Body of pancreas (tissue), 2 donors: Measurements from ENCODE around the gene TTL.

DNA sequence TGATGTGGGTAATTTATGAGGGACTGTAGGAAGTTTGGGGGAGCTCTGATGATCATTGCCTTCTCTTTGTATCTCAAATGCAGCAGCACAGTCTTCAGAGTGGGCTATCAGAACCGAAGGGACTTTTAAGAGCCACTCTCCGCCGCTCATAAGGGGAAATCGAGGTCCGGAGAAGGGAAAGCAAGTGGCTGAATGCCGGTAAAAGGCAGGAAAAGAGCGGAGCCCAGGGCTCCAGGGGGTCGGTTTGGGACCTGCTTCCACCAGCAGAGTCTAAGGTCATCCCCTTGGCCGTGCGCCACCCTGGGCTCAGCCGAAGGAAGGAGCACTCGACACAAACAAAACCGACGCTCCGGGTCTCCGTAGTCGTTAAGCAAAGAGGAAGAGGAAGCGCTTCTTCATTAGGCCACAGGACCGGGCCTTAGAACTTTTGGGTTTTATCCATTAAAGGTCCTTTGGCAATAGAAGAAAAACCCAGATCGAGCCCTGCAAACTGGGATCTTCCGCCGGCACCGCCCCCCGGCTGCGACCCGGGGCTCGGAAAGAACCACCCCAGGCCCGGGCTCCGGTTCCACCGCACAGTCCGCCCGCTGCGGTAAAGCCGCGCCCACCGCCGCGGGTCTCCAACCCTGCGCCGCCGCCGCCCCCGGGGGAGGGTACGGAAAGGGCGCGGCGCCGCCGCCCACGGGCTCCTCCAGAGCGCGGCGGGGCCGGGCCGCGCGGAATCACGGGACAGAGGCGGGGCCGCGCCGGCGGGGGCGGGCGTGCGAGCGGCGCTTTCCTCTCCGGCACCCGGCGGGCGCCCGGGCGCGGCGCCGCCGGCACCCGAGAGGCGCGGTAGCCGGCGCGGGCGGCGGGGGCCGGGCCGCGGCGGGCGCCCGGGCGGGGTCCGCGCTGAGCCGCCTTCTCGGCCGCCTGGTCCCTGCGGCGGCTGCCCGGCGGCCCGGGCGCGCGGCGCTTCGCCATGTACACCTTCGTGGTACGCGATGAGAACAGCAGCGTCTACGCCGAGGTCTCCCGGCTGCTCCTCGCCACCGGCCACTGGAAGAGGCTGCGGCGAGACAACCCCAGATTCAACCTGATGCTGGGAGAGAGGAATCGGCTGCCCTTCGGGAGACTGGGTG is at the start of gene TTL:
TSS of gene TTL (plus strand) at position 773 of the 1,121 bp plus-strand sequence.
- PRO-cap = bidirectional peak, plus-strand start at position 788 of the sequence, minus-strand start at position 622 of the sequence; unidirectional peak, minus-strand start at position 1,040 of the sequence
- RAMPAGE, long total RNA, 2 experiments = no peak in any of the 2 experiments

GRCh38 chr2:112646537-112647008 is 834 bp downstream of the SLC20A1 start:
- PRO-cap = unidirectional peak, minus-strand start at chr2:112646602
- RAMPAGE, long total RNA, 2 experiments = no peak in any of the 2 experiments

DNA sequence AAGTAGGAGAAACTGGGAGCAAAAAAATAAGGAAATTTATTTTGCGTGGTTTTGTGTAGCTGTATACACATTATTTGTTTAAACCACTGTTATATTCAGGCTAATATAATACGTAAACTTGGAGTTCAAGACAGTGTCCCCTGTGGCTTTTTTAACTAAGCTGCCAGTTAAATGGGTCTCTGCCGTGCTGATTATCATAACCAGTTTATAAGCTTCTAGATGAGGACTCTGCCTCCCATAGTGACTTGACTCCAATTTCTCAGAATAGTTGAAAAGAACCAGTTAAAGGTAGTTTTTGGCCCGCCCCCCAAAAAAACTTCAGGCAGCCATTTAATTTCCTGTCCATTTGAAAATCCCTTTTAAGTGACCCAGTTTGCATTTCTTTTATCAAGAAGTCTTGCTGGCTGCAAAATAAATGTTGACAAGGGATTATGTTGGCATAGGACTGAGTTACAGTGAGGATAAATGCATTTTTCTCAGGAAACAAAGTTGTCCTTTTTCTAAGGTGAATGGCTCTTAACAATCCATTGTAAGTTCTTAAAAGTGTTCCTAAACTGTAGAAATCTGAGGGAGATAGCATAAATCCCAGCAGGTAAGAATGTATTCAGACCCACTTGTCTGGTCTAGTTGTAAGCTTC is 2.3 kb downstream of the SLC20A1 start:
- PRO-cap = no peak
- RAMPAGE, long total RNA, 2 experiments = no peak in any of the 2 experiments

DNA sequence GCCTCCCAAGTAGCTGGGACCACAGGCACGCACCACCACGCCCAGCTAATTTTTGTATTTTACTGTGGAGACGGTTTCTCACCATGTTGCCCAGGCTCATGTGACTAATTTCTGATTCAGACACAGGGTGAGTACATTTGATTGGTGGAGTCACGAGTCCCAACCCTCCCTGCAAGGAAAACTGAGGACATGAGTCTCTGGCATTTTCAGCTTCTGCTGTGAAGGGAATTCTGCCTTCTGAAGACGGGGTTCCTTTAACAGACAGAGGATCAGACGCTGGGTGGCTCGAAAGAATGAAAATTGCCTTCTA is 29.7 kb upstream of the NT5DC4 start:
- PRO-cap = no peak
- RAMPAGE, long total RNA, 2 experiments = no peak in any of the 2 experiments

GRCh38 chr2:112811745-112812468 is 24.7 kb downstream of the IL1B start:
- PRO-cap = no peak
- RAMPAGE, long total RNA, 2 experiments = no peak in any of the 2 experiments

DNA sequence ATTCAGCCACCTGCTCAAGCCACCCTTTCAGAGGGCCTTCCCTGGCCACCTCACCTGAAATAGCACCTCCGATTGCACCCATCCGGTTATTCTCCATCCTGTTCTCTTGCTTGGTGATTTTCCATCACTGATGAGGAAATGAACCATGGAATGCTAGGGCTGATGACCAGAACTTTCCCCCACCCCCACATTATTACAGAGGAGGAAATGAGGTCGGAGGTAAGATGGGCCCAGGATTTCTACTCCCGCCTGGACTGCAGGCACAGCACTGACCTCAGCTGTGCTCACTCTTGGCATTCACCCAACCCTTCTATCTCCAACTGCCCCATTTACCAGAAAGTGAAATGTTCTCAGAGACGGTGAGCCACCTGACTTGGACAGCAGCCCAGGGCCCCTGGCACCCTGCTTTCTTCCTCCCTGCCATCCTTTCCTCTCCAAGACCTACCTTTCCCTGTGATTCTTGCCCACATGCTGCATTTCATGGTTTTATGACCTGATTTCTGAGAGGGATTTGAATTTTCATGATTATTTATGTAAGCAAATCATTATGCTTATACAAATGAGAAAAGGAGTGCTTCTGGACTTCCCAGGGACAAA is 12.3 kb downstream of the IL1B start:
- PRO-cap = no peak
- RAMPAGE, long total RNA, 2 experiments = no peak in any of the 2 experiments

DNA sequence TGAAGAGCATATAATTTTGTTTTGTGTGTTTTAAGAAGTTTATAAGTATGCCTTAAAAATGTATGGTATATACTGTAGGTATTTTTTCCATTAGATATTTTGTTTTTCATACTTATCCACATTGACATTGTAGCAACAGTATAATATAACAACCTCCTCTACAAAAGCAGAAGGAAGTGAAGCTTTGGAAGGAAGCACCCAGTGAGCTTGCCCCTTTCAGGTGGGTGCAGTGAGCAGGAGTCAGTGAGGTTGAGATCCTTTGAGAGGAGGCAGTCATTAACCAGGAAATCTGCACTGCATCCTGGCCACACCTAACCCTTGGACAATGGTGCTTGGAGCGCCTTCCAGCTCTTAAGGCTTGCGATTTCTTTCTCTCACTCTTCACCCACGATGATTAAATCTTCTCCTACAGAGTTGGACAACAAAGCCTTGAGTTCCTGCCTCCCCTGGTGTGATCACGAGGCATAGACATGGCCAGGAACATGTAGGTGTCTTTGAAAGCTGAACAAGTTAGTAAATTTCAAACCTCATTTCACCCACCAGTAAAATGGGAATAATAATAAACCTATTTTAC is 13.9 kb downstream of the IL37 start:
- PRO-cap = no peak
- RAMPAGE, long total RNA, 2 experiments = no peak in any of the 2 experiments

- PRO-cap = no peak
- RAMPAGE, long total RNA, 2 experiments = no peak in any of the 2 experiments
These were observed 28.6 kb downstream of the IL37 start for GRCh38 chr2:112939609-112939999.

GRCh38 chr2:113097992-113098362 is 29.4 kb upstream of the IL1RN start:
- PRO-cap = no peak
- RAMPAGE, long total RNA, 2 experiments = no peak in any of the 2 experiments

GRCh38 chr2:113134652-113135007 is 7.2 kb downstream of the IL1RN start:
- PRO-cap = no peak
- RAMPAGE, long total RNA, 2 experiments = no peak in any of the 2 experiments

- PRO-cap = no peak
- RAMPAGE, long total RNA, 2 experiments = no peak in any of the 2 experiments
These were observed 2.3 kb downstream of the PSD4 start for GRCh38 chr2:113175653-113176933.

- PRO-cap = no peak
- RAMPAGE, long total RNA, 2 experiments = no peak in any of the 2 experiments
These were observed 44.6 kb downstream of the PSD4 start for GRCh38 chr2:113218259-113218946.

- PRO-cap = no peak
- RAMPAGE, long total RNA, 2 experiments = no peak in any of the 2 experiments
These were observed 24.1 kb downstream of the PAX8 start for GRCh38 chr2:113254562-113255079.

- PRO-cap = bidirectional peak, plus-strand start at chr2:113288958, minus-strand start at chr2:113288761
- RAMPAGE, long total RNA, 2 experiments = no peak in any of the 2 experiments
These were observed 9.8 kb upstream of the PAX8 start for GRCh38 chr2:113288241-113289290.

DNA sequence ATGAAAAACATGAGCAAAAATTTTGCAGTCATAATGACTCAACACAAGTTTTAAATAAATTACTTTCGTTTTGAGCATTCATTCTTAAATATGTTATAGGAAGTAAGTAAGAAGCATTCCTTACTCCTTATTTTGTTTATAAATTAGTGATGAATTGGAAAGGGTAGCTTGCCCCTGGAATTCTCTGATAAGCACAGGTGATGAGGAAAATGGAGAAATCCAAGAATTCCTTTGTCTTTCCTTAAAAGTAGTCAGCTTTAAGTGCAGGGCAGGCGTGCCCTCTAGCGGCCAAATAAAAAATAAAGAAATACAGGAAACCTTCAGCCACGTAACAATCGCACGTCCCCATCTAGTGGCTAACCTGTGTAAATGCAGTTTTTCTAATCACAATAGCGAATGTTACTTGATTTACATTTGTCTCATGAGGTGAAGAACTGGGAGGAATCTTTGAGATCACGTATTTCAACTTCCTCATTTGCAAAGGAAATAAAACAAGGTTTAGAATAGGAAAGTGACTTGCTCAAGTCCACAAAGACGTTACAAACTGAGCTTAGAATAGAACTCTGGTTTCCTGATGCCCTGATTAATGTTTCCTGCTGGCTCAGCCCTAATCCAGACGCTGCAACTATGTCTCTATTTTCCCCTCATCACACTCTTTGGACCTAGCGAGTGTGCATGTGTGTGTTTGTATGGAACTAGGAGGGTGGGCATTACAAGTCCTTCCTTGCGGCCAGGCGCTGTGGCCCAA is 47.2 kb upstream of the ZNG1B start:
- PRO-cap = no peak
- RAMPAGE, long total RNA, 2 experiments = no peak in any of the 2 experiments

DNA sequence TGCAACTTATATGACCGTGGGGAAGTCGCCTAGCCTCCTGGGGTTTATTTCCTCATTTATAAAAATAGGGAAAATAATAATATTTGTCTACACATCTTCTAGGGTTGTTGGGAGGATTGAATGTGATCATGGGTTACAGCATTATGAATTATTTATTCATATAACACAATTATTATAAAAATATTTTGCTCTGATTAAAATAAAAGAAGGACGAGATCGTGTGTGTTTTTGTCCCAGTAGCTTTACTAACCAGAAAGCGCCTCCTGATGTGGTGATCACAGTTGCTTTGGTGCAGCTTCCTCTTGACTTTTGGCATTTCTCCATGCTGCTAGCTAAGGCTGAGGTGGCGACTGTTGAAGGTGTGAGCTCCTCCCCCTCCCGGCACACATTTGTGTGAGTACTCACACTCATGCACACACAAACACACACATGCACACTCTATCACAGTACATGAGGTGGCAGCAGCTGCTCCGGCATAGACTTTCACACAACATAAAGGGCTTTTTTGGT is 53.1 kb downstream of the FOXD4L1 start:
- PRO-cap = no peak
- RAMPAGE, long total RNA, 2 experiments = no peak in any of the 2 experiments

DNA sequence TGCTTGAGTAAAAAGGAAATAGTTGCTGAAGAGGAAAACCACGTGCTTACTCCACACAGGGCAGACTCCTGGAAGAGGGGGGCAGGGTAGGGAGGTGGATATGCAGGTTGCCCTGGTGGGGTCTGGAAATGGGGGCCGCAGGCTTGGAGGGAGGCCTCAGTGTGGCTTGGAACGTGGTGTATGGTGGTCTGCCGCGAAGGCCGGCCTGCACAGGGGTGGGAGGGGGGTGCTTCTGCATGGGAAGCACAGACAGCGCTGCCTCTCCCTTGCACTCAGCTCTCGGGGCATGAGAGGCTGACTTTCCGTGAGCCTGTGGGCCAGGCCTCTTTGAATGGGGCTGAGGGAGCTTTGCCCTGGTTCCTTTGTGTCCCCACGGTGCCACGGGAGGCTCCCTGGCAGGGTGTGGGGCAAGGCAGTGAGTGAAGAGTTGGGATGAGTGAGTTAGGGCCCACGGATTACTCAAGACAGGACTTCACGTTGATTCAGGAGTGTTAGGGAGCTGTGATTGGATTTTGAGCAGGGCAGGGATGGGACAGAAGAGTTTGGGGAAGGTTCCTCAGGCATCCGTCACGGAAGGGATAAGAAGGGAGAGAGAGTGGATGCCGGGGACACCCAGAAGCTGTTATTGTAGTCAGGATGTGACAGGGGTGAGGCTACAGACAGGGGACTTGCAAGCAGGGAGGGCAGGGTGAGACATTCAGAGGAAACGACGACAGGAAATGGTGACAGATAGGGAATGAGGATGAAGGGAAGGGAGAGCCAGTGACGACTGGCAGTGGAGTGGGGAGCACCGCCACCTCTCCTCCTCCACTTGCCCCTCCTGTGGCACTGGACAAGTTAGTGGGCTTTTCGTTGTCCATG is 35.4 kb upstream of the RABL2A start:
- PRO-cap = no peak
- RAMPAGE, long total RNA, 2 experiments = start-site peak on the plus strand in 1 of 2 experiments, centred at position 128 of the sequence, 6 reads per replicate

- PRO-cap = no peak
- RAMPAGE, long total RNA, 2 experiments = no peak in any of the 2 experiments
These were observed 28.7 kb upstream of the RABL2A start for GRCh38 chr2:113598165-113598925.

GRCh38 chr2:113626504-113626894 is 567 bp upstream of the RABL2A start:
- PRO-cap = no peak
- RAMPAGE, long total RNA, 2 experiments = no peak in any of the 2 experiments

- PRO-cap = no peak
- RAMPAGE, long total RNA, 2 experiments = no peak in any of the 2 experiments
These were observed 28.9 kb downstream of the RABL2A start for GRCh38 chr2:113655828-113656554.